NALM6 (cell line): Measurements from ENCODE around the gene TAGLN.

GRCh38 chr11:116953514-116954213, 116.2 kb upstream of the APOA1 start:
- PRO-cap: no peak

GRCh38 chr11:117044773-117045613, 53.2 kb downstream of the SIK3 start:
- PRO-cap: no peak

DNA sequence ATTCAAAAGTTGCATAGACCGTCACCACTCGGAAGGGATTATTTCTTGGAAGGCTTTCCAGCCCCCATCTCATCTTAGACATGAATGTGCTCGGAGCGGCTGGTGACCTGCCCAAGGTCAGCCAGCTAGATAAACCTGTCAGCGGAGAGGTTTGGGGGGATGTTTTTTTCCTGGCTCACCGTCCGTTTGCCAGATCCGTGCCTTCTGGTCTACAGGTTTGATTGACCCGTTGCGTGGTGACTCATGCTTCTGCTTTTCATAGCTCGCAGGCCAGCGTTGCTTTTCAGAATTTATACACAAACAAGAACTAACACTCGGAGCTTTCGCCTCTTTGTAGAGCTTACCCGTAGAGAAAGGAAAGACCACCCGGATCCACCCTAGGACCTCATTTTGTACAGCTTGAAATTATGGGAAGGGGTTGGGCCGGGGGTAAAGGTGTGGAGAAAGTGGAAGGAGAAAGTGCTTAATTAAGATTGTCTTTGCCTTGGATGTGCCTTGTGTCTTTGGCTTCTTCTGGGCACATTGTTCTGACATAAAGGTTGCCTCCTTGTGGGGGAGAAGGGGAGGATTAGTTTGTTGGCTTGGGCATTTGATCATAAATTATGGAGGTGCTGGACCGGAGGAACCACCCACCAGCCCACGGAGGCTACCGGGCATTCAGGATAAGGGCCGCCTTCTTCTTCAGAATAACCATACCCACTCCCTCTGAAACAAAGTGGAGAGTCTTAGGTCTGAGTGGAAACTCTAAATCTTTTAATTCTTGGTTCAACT, 1.1 kb downstream of the PAFAH1B2 start:
- PRO-cap: unidirectional peak, minus-strand start at position 188 of the sequence

DNA sequence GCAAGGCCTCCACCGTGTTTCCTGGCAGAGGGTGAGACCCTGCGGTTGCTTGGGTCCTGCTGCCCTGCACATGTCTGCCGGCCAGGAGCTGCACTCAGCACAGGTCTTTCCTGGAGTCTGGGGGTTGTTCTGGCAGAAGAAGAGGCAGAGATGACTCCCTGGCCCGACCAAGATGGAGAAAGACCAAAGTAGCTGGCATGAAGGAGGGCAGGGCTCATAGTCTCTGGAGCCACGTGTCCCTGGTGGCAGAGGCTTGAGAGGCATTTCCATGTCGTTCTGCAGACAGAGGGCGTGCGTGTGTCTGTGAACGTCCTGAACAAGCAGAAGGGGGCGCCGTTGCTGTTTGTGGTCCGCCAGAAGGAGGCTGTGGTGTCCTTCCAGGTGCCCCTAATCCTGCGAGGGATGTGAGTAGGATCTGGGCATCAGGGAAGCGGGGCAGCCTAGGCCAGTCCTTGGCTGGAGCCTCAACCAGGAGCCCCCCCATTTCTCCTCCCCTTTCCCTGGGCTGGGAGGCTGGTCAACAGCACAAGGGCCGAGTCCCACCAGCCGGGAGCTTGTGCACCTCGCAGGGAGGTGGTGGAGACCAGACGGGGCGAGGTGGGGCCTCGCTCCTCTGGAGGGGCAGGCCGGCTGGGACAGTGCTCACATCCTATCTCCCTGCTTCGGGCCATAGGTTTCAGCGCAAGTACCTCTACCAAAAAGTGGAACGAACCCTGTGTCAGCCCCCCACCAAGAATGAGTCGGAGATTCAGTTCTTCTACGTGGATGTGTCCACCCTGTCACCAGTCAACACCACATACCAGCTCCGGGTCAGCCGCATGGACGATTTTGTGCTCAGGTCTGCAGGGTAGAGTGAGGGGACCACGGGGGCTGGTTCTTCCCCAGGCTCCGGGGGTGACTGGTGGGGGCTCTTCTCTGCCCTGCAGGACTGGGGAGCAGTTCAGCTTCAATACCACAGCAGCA, 2.9 kb downstream of the SIDT2 start:
- PRO-cap: unidirectional peak, minus-strand start at position 184 of the sequence

DNA sequence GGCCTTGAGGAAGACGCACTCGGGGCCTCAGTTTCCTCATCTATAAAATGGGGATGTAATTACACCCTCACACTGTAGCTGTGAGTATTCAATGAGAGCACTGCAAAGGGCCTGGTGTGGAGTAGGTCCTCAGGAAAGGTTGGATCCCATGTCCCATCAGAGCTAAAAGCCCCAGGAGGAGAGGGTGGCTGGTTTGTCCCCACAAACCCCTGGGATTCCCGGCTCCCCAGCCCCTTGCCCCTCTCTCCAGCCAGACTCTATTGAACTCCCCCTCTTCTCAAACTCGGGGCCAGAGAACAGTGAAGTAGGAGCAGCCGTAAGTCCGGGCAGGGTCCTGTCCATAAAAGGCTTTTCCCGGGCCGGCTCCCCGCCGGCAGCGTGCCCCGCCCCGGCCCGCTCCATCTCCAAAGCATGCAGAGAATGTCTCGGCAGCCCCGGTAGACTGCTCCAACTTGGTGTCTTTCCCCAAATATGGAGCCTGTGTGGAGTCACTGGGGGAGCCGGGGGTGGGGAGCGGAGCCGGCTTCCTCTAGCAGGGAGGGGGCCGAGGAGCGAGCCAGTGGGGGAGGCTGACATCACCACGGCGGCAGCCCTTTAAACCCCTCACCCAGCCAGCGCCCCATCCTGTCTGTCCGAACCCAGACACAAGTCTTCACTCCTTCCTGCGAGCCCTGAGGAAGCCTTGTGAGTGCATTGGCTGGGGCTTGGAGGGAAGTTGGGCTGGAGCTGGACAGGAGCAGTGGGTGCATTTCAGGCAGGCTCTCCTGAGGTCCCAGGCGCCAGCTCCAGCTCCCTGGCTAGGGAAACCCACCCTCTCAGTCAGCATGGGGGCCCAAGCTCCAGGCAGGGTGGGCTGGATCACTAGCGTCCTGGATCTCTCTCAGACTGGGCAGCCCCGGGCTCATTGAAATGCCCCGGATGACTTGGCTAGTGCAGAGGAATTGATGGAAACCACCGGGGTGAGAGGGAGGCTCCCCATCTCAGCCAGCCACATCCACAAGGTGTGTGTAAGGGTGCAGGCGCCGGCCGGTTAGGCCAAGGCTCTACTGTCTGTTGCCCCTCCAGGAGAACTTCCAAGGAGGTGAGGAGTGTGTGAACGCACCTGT, at the start of gene TAGLN:
Gene TAGLN, plus strand, starts transcription at position 622 of the 1,106 bp plus-strand sequence.
- PRO-cap: no peak

GRCh38 chr11:117209382-117210295, 10.5 kb downstream of the TAGLN start:
- PRO-cap: no peak

GRCh38 chr11:117307880-117308788, 7.9 kb downstream of the BACE1 start:
- PRO-cap: no peak

GRCh38 chr11:117994218-117994819, 8.1 kb downstream of the IL10RA start:
- PRO-cap: no peak

GRCh38 chr11:118045897-118046624, 30.8 kb upstream of the TMPRSS4 start:
- PRO-cap: no peak

GRCh38 chr11:118213672-118214332, 11.0 kb downstream of the JAML start:
- PRO-cap: no peak

GRCh38 chr11:118232916-118233434, 8.2 kb upstream of the JAML start:
- PRO-cap: no peak

DNA sequence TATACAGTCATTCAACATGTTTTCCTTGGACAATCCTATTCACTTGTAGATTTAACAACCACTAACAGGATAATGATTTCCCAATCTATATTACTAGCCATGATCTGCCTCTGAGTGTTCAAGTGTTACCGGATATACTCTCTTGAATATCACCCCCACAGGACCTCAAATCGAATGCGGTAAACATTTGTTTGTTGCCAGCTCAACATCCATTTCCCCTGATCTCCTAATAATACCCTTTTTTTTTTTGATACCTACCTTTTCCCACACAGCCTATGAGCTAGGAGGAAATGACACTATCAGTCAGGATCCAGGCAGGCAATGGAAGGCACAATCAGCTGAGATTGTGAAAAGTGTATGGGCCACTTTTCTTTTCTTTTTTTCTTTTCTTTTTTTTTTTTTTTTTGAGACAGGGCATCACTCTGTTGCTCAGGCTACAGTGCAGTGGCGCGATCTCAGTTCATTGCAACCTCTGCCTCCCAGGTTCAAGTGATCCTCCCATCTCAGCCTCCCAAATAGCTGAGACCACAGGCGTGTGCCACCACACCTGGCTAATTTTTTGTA, 5.9 kb downstream of the MPZL3 start:
- PRO-cap: no peak

GRCh38 chr11:118341905-118342341, 582 bp downstream of the CD3D start:
- PRO-cap: no peak

DNA sequence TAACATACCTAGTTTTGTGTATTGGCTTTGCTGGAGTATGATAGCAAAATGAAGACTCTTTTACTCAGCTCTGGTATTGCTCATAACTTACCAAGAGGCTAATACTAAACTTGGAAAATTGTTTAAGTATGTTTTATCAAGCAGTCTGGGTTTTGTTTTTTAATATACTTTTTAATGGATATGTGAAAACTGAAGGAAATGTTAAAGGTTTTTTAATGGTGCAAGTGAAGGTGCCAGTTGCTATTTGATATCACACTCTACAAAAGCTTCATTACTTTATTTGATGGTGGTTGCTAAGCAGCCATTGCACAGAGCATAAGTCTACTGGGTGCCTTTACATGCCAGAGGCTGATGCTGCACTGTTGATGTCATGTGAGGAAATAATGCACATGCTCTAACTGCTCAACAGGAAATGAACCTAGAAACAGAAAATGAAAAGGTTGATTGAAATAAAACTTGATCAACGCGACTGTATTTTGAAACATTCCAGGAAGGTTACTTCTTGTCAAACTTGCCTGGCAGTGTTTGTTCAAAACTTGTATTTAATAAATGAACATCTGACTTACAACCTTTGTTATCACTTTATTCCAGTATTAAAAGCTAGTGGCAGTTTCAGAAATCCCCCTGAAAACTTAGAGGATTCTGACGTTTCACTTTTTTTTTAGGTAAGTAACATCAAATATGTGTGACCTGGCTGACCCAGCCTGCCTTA, 2.6 kb upstream of the ATP5MG start:
- PRO-cap: no peak

DNA sequence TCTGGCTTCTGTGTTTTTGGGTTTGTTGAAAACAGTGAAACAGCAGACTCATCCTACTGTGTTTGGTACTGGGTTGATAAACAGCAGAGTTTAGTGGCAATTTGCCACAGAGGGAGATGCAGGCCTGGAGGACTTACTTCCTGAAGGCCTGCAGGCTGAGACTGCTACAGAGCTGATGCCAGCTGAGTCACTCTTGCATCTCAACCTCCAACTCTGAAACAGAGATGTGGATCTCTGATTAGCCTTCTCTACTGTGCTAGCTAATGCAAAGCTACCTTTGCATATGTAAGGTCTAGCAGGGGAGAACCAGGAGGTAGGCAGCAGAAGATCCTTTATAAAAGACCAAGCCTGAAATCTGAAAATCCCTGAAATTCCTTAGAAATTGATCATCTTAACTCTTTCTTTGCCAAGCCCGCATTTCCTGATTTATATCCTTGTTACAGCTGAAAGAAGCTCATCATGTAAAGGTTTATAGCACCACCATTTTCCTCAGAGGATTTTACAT, 14.4 kb downstream of the ATP5MG start:
- PRO-cap: no peak

- PRO-cap: unidirectional peak, minus-strand start at chr11:118437506
These were observed 952 bp downstream of the KMT2A start for GRCh38 chr11:118437019-118437869.

DNA sequence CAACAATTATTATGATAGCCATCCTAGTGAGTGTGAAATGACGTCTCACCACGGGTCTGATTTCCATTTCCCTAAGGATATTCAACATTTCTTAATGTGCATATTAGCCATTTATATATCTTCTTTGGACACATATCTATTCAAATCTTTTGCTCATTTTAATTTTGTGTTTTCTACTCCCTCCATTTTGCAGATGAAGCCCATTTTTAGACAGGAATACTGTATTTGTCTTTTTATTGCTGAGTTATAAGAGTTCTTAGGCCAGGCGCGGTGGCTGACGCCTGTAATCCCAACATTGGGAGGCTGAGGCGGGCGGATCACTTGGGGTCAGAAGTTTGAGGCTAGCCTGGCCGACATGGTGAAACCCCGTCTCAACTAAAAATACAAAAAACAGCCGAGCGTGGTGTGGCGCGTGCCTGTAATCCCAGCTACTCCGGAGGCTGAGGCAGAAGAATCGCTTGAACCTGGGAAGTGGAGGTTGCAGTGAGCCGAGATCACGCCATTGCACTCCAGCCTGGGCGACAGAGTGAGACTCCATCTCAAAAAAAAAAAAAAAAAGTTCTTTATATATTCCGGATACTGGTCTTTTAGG, 564 bp upstream of the ARCN1 start:
- PRO-cap: unidirectional peak, plus-strand start at position 386 of the sequence

DNA sequence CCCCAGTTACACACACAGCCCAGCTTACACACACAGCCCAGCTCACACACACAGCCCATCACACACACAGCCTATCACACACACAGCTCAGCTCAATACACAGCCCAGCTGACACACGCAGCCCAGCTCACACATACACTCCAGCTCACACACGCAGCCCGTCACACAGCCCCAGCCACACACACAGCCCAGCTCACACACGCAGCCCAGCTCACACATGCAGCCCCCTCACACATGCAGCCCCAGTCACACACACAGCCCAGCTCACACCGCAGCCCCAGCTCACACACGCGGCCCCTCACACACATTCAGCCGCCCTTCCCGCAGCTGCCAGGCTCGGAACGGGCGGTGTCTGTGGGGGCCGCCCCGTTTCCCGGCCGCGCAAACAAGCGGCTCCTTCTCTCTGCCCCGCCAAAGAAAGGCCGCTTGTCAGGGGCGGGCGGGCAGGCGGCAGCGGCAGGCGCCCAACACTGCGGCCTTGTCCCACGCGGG, 1.9 kb downstream of the PHLDB1 start:
- PRO-cap: no peak

GRCh38 chr11:118609782-118610643, 2.6 kb downstream of the PHLDB1 start:
- PRO-cap: no peak

GRCh38 chr11:118678848-118679470, 491 bp downstream of the TREH start:
- PRO-cap: no peak